Brain (tissue), 1 donor: Measurements from ENCODE around the genes TEX52 and FGF23.

DNA sequence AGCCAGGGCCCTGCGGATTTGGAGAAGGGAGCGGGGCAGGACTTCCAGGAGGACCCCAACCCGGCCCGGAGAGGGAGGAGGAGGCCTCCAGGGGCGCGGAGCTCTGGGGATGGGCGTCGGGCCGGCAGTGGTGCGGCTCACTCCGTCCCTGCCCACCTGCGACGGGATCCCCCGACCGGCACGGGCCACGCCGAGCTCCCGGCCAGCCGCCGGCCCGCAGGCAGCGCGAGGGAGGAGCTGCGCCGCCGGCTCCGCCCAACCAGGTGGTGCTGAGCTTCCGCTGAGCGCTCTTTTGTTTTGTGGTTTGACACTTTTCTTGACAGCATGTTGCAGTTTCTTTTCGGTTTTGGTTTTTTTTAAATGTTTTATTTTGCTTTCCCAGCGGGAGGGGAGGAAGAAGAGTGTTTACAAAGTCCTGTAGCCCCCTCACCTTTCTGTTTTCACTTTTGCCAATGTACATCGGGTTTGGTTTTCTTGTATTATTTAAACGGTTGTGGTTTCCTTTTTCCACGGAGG is 103.1 kb upstream of the FKBP4 start:
- RRBS = 6% methylated on average over 19 of the region's 35 CpGs

DNA sequence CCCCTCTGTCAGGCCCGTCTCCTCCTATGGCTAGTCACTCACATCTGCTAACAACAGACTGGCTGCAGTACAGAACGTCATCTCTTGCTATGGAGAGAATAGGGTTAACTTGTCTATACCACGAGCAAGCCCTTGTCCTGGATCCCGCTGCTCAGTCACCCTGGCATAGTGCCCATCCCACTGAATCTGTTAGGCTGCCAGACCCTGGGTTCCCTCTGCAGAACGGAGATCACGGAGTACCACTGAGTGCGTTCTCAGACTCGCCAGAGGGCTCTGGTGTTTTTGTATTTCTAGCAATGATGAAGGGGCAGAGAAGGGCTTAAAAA is 6.2 kb upstream of the NRIP2 start:
- RRBS = no CpG with 5 or more reads among the region's 8 CpGs

DNA sequence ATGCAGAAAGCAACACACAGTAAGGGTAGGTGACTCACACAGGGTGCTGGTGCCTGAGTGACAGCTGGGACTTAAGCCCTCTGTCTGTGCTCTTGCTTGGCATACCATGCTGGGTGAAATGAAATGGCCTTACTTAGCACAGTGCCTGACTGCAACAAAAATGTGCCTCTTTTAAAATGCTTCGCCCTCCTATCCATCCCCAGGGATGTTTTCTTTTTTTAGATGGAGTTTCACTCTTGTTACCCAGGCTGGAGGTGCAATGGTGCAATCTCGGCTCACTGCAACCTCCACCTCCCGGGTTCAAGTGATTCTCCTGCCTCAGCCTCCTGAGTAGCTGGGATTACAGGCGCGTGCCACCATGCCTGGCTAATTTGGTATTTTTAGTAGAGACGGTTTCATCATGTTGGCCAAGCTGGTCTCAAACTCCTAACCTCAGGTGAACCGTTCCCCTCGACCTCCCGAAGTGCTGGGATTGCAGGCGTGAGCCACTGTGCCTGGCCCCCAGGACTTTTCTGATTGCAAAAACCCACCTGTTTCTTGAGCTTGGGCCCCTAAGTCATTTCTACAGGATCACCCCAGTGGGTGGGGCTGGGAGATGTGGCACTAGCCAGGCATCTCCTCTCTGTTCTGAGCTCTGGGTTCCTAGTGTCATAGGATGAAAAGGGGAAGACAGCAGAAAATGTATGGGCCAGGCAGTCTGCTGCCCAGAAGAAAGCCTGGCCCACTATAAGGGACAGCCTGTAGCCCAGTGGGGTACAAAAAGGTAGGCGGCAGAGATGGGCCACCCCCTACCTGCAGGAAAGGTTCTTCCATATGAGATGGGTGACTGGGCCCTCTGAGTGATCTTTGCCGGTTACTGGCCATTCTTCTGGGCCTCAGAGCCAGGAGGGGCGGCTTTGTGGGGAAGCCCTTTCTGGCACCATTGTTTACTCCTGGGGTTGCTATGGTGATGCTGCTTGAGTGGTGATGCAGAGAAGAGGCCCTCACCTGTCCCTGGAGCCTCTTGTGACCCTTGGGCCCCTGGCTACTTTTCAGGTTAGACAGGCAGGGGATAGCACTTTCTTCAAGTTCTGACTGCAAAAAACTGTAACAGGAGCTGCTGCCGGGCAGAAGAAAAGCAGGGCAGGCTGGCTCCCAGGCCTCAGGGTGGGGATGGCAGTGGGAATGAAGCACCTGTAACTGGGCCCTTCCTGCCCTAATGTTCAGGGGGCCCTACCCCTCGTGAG is at the start of gene TEX52:
Gene TEX52 (minus strand): TSS at position 877 of the 1,226 bp plus-strand sequence.
- RRBS = no CpG with 5 or more reads among the region's 15 CpGs

- RRBS = no CpG with 5 or more reads among the region's 9 CpGs
These were observed 8.5 kb downstream of the TSPAN9 start for GRCh38 chr12:3085714-3086040.

- RRBS = no CpG with 5 or more reads among the region's 9 CpGs
These were observed 23.0 kb downstream of the TSPAN9 start for GRCh38 chr12:3100139-3100692.

GRCh38 chr12:3211783-3212032 is 134.5 kb downstream of the TSPAN9 start:
- RRBS = no CpG with 5 or more reads among the region's 8 CpGs

DNA sequence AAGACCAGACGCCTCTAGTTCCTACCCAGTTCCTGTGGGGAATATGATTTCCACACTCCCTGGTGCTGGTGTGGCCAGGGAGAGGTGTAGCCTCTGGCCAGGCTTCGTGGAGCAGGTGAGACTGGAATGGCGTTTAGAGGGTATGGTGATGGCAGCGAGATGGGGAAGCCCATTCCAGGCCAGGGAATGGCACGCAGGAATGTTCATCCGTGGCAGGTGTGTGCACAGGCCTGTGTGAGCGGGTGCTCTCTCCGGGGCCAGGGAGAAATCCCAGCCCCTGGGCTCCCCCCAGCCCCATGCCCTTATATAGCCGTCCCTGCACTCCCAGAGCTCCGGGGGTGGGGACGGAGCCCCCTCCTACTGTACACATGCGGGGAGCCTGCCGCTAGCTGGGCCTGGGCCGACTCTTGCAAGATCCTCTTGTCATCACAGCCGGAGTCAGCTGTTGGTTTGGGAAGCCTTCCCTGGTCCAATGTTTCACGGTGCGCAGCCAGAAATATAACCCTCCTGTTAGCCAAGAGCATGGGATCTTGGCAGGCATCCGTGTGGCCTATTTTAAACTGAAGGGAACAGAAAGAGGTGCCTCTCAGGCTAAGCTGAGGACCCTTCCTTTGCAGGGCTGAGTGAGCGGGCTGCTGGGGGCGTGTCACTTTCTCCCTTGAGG is 175.1 kb downstream of the TSPAN9 start:
- RRBS = 22% methylated on average over 6 of the region's 20 CpGs

GRCh38 chr12:3317781-3318166 is 173.2 kb upstream of the PRMT8 start:
- RRBS = no CpG with 5 or more reads among the region's 4 CpGs

GRCh38 chr12:3870831-3871230 is 2.4 kb downstream of the PARP11 start:
- RRBS = no CpG with 5 or more reads among the region's 2 CpGs

DNA sequence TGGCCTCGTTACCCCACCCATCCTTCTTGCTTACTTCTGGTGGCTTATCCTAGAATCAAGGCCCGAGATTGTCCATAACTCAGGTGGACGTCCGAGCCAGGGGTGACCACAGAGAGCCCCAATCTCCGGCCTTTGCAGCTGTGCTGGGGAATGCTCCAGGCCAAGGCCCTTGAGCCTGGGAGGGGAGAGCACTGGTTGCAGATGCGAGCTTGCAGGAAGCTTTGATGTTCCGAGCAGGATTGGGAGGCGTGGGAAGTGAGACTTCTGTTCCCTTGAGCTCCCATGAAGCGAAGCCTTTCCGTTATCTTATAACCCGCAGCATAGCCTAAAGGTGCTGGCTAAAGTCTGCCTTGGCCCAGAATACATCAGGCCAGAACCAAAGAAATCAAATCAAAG is 151.9 kb upstream of the PARP11 start:
- RRBS = no CpG with 5 or more reads among the region's 11 CpGs

- RRBS = no CpG with 5 or more reads among the region's 18 CpGs
These were observed 158.8 kb upstream of the PARP11 start for GRCh38 chr12:4031906-4032486.

- RRBS = 3% methylated on average over 13 of the region's 64 CpGs
These were observed 108.8 kb upstream of the CCND2 start for GRCh38 chr12:4164450-4165406.

DNA sequence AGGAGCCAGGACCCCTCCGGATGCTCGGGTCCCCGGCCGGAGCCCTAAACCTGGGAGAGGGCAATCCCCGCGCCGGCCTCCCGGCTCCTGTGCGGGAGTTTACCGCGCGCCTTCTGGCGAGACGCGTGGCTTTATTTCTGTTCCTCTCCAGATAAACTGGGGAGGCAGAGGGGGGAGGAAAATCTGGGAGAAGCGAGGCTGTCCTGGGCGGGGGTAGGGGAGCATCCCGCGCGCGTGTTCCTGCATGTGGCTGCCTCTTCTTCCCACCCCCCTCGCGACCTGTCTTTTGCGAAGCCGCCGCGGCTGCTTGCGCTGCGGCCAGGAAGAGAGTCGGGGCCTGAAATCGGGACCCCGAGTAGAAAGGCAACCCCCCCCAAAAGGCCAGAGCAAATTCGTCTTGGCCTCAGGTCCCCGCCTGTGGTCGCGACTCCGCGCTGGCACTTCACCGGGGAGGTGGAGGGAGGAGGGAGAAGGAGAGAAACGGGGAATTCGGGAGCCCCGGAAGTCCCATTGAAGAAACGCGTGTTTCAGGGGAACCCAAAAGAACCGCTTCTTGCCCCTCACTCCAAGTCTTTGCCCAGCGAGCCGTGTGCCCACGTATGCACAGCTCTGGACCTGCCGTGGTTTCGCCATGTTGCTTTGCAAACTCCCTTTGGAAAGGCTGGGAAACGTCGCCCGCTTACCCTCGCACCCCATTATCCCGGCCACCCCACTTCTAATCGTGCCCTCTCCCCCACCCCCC is 869 bp downstream of the CCND2 start:
- RRBS = 2% methylated on average over 4 of the region's 56 CpGs

DNA sequence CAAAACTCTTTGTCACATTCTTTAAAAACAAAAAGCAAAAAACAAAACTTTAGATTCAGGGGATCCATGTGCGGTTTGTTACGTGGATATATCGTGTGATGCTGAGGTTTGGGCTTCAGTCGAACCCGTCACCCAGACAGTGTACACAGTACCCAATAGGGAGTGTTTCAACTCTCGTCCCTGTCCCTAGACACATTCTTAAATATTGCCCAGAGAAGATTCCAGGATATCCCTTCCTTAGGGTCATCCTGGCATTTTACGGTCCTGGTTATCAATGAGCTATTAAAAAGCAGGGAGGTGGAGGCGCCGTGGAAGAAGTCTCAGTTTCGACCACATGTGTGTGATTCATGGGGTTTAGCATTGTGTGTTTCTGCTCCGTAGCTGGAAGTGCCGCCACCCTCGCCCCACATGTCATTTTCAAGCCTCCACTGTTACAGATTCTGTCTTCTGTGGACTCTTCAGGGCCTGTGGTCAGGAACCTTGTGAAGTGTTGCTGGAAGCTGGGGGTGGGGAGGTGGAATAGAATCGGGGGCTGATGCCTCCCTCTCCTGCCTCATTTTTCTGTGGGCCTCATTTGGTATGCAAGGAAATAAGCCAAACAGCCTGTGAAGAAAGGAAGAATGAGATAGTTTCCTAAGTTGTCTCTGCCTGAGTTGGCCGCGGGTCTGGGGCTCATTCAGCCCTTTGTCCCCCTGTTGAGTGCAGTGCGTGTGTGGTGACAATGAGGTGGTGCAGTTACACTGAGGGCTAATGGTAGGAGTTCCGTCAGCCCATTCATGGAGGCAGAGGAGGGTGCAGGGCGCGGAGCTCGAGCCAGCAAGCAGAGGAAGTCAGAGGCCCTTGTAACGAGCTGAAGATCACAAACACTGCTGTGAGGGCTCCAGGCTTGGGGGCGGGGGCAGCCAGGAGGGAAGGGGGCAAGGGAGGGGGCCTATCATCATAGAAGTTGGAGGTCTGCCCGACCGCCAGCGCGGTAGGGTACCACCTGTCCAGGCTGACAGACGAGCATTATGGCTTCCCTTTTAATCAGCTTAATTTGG is 20.1 kb downstream of the CCND2 start:
- RRBS = no CpG with 5 or more reads among the region's 28 CpGs

GRCh38 chr12:4379247-4379885 is at the start of gene FGF23:
TSS of gene FGF23 (minus strand) at chr12:4379712.
- RRBS = no CpG with 5 or more reads among the region's 13 CpGs

- RRBS = no CpG with 5 or more reads among the region's 20 CpGs
These were observed 28.0 kb downstream of the FGF6 start for GRCh38 chr12:4417236-4418477.

DNA sequence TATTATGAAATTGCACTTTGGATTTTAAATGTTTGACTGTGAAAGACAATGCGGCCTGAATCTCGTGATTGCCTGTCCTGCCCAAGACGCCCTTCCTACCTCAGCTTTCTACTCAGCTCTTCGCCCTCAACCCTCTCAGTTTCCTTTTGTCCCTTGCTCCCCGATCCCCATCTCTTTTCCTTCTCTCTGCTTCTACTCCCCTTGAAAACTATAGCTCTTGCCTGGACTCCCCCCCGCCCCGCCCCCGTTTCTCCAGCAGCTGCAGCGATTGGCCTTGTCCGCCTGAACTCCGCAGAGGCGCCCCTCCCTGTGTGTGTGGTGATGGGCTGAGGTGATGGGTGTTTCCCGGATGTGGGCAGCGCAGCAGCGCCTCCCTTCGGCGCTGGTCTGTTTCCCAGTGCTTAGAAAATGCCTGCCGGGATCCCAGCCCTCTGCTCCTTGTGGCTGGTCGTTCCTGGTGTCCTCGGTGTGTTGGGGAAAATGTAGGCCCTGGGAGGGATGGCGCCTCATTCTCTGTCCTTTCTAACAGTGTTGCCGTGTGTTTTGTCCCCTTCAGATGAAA is 43.3 kb downstream of the GALNT8 start:
- RRBS = 38% methylated on average over 6 of the region's 22 CpGs

DNA sequence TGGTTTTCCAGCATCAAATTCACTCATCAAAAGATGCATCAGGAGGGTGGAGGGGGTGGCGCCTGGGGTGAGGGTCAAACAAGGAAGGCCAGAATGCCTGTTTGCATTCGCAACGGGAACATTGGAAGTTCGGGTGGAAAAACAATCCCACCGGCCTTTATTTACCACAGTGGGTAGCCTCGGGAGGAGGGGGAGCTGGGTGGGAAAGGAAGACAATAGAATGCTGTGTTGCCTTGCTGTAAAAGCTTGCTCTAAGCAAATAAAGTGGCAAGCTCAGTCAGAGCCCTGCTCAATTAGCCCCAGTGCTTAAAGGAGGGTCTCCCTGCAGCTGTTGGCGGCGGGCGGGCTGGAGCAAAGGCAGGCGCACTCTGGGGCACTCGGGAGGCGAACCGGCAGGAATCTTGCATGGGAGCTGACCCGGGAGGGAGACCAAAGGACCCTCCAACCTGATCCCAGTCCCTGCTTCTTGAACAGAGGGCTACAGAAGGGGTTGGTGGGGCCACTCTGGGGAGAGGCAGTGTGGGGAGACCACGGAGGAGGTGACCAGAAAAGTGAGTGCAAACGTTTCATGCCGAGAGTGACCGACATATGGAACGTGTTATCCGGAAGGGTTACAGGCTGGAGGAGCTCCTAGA is 48.4 kb downstream of the NTF3 start:
- RRBS = no CpG with 5 or more reads among the region's 20 CpGs

- RRBS = no CpG with 5 or more reads among the region's 1 CpG
These were observed 10.4 kb downstream of the ANO2 start for GRCh38 chr12:5934511-5935177.

GRCh38 chr12:6074339-6074857 is 50.1 kb downstream of the VWF start:
- RRBS = no CpG with 5 or more reads among the region's 7 CpGs